UCH-1 (cell line): ENCODE results near the gene AKAP17A.

DNA sequence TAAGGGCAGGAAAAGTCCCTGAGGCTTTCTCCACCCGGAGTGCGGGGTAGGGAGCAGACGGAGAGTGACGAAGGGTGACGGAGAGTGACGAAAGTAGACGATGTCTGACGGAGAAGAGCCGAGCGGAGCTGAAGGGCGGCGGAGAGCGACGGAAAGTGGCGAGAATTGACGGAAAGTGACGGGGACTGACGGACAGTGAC, 262.2 kb upstream of the PLCXD1 start:
- RRBS, result no CpG with 5 or more reads among the region's 18 CpGs

GRCh38 chrX:274910-275721, 6.1 kb upstream of the PLCXD1 start:
- RRBS, result 89% methylated on average over 12 of the region's 28 CpGs

- RRBS, result no CpG with 5 or more reads among the region's 15 CpGs
Measured at GRCh38 chrX:285308-285875, 4.2 kb downstream of the PLCXD1 start.

DNA sequence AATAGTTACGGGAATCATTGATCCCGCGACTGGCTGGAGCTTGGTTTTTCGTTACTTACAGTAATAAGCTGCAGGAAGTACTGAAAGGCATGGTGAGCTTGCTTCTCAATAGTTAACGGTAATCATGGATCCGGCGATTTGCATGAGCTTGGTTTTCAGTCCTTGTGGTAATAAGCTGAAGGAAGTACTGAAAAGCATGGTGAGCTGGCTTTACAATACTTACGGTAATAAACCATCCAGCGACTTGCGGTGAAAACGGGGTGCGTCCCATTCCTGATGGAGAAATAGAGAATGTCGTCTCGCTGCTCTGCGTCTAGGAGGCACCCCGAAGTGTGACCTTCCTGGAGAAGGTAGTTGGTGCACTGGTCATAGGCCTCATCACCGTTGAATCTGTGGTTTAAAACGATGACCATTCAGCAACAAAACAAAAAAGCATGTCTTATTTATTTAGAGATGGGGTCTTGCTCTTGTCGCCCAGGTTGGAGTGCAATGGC, 6.2 kb downstream of the CRLF2 start:
- RRBS, result no CpG with 5 or more reads among the region's 19 CpGs

DNA sequence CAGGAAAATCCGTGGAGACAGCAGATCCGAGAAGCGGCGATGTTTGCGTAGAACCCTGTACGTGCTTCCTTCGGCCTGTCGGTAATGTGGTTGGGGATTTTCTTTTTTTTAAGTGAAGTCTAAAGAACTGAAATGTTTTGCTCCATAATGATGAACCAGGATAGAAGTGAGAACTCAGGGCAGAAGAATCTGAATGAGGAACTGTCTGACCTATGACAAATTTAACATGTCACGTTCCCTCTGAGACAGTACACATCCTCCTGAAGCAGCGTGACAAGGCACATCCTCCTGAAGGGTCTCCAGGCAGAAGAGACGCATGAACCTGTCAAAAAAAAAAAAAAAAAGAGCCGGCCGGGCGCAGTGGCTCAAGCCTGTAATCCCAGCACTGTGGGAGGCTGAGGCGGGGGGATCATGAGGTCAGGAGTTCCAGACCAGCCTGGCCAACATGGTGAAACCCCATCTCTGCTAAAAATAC, 6.2 kb downstream of the CSF2RA start:
- RRBS, result no CpG with 5 or more reads among the region's 15 CpGs

DNA sequence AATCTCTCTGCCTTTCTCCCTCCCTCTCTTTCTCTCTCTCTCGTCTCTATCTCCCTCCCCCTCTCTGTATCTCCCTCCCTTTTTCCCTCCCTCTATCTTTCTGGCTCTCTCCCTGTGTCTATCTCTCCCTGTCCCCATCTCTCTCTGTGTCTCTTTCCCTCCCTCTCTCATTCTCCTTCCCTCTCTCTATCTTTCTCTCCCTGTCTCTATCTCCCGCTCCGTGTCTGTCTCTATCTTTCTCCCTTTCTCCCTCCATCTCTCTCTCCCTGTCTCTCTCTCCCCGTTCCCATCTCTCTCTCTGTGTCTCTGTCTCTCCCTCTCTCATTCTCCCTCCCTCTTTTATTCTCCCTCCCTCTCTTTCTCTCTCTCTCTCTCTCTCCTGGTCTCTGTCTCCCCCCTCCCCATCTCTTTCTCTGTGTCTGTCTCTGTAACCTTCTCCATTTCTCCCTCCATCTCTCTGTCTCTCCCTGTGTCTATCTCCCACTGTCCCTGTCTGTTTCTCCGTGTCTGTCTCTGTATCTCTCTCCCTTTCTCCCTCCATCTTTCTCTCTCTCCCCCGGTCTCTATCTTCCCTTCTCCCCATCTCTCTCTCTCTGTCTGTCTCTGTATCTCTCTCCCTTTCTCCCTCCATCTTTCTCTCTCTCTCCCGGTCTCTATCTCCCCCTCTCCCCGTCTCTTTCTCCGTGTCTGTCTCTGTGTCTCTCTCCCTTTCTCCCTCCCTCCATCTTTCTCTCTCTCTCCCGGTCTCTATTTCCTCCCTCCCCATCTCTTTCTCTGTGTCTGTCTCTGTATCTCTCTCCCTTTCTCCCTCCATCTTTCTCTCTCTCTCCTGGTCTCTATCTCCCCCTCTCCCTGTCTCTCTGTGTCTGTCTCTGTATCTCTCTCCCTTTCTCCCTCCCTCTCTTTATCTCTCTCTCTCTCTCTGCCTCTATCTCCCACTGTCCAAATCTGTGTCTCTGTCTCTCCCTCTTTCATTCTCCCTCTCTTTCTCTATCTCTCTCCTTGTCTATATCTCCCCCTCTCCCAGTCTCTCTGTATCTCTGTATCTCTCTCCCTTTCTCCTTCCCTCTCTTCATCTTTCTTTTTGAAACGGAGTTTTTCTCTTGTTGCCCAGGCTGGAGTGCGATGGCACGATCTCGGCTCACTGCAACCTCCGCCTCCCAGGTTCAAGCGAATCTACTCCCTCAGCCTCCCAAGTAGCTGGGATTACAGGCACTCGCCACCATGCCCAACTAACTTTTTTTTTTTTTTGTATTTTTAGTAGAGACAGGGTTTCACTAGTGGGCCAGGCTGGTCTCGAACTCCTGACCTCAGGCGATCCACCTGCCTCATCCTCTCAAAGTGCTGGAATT, 23.3 kb downstream of the IL3RA start:
- RRBS, result 80% methylated on average over 2 of the region's 19 CpGs

DNA sequence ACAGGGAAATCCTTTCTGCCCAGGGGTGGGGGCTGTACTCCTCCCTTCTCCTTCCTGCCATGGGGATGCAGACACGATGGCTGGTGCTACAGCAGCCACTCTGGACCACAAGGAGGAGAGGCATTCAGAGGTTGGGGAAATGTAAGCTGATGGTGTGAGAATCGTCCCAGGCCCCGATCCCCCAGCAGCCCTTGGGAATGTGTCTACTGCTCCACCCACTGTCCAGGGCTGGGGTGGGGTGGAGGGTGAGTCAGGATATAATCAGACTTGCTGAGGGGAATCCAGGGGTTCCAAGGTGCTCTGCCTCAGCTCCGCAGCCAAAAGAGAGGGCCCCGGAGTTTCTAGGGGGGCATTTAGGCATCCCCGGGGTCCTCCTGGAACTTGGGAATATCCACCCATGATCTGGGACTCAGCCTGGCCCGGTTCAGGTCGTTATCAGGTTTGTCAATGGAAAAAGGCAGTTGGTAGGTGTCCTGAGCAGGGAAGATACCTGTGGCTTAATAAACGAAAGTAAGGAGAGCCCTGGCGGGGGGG, 26.6 kb upstream of the SLC25A6 start:
- RRBS, result 96% methylated on average over 2 of the region's 10 CpGs

DNA sequence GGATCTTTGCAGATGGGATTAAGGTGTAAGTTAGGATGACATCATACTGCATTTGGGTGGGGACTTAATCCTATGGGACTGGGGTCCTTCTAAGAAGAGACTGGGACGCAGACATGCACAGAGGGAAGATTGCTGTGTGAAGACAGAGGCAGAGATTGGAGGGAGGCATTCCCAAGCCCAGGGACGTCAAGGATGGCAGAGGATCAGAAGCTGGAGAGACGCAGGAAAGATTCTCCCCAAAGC, 11.8 kb downstream of the P2RY8 start:
- RRBS, result no CpG with 5 or more reads among the region's 3 CpGs

DNA sequence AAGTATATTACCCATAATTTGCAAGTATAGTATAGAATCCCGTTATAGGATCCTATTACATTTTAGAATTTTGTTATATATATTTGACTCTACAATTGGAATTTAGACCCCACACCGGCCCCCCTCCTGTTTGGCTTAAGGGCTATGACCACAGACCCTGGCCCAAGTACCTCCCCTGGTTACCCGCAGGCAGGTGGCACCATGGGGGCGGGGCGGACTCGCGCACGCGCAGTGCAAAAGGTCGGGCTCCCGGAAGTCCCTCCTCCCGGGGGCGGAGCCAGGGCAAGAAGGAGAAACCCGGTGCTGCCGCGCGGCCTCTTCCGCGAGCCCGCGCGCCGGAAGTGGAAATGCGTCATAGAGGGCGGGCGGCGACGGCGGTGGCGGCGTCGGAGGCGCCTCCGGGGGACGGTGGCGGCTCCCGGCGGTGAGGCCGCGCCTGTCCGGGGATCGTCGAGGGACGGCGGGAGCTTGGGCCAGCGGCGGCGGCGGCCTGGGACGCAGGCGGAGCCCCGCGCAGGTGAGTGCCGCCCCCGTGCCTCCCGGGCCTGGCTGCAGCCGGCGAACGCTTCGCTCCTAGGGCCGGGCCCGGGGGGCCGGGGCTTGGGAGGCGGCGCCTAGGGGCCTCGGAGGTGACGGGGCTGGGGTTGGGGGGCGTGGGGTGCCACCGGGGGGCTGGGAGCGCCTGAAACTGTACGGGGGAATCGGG, at the start of gene AKAP17A:
TSS of gene AKAP17A (plus strand) at position 352 of the 706 bp plus-strand sequence.
- RRBS, result 3% methylated on average over 41 of the region's 72 CpGs

DNA sequence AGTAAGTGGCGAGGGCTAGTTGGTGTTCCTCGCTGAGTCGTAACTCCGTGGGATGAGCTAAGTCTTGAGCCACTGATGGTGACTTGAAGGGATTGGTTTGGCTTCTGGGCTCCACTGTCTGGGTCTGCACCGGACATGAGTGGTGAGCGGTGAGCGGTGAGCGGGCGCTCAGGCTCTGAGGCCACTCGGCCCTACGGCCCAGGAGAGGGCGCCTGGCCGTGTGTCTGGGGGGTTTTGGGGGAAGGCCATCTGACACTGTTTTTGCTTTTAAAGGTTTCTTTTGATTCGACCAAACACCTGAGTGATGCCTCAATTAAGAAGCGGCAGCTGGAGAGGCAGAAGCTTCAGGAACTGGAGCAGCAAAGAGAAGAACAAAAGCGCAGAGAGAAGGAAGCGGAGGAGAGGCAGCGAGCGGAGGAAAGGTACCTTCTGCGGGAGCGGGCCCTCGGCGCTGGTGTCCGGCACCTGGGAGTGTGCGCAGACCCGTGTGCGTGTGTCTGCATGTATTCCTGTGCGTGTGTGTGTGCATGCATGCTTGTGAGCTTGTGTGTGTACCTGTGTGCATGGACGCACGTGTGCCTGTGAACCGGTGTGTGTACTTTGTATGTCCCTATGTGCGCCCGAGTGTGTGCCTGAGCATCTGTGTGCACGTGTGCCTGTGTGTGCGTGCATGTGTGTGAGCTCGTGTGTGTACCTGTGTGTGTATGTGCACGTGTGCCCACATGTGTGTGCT, 3.9 kb downstream of the AKAP17A start:
- RRBS, result no CpG with 5 or more reads among the region's 37 CpGs

DNA sequence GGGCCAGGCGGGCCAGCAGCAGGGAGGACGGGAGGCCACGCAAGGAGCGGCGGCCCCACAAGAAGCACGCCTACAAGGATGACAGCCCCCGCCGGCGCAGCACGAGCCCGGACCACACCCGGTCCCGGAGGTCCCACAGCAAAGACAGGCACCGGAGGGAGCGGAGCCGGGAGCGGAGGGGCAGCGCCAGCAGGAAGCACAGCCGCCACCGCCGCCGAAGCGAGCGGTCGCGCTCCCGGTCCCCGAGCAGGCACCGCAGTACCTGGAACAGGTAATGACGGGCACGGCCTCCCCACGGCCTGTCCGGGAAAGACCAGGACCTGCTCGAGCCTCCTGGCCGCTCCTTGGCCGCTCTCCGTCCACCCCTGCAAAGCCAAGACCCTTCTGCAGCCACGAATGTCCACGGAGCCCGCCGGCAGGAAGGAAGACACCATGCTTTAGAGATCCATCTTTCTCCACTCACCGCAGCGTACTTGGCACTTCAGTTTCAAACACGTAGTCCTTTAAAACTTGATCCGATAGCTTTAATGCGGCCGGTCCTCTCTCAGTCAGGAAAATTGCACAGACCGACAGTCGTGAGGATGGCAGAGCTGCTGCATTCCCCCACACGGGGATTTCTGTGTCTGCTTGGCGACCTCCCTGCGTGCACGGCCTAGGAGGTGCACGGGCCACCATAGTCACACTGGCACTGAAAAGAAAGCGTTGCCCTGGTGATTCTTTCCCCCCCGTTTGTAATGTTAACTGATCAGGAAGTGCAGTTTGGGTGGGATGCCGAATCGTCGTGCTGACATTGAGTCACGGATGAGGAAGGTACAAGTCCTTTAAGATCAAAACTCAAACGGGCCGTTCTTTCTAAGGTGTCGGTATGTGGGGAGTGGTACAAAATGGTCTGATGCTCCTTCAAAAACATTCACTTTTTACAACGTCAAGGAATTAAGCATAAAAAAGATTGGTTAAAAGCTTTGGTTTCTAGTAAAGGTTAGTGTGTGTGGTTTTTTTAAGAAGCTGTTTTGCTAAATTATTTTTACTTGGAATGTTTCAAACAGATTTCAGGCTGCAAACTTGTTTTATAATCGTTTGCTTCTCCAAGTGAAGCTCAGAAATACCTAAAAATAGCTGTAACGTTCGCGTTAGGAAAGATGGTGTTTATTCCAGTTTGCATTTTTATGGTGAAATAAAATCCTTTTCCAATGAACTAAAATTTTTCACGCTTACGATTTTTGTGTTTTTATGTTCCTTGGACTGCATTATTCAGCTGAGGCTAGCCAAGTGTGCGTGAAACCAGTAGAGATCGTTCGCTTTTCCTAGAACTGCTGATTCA, 10.4 kb downstream of the AKAP17A start:
- RRBS, result 97% methylated on average over 27 of the region's 73 CpGs

DNA sequence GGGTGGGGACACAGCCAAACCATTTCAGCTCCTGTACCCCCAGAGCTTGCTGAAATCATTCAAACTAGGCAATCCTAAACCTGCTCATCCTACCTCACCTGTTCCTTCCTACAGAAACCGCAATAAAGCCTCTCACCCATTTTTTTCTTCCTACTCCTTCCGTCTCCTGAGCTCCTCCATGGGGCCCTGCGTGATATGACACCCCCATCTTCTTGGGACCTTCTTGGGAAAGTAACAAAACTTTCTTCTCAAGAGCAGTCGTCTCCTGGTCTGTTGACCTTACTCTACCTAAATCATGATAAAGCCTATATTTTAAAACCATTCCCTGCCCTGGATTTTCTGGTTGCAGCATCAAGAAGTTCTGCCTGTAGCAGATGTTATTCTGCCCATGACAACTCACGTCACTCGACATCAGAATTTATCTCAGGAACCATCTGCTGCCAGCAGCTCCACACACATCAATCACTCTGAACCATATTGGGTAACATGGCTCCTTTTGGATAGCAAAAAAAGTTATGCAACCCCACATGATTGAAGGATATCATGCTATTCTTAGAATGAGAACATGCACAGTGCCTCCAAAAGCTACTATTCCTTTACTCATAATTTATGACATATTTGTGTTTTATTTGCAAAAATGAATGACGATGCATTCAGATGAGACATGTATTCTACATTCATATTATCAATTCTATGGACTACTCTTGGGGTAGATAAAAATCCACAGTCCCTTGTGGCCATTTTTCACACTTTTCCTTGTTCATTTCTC, 341.5 kb downstream of the DHRSX start:
- RRBS, result no CpG with 5 or more reads among the region's 7 CpGs

DNA sequence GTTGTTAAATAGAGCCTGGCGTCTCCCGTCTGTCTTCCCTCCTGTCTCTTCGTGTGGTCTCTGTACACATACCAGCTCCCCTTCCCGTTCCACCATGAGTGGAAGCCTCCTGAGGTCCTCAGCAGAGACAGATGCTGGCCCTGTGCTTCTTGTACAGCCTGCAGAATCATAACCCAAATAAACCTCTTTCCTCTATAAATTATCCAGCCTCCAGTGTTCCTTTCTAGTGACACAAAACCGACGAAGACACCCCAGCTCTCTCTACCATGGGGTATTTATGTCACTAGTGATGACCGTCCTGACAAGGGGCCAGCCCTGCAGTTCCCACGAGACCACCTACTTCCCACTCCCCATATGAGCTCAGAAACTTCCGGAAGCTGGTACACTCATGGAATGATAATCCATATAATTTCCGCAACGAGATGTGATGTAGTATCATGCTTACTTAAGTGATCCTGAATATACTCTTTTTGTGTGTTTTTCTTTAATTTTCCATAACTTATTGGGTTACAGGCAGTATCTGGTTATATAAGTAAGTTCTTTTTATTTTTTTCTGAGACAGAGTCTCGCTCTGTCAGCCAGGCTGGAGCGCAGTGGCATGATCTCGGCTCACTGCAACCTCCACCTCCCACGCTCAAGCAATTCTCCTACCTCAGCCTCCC, 162.0 kb downstream of the DHRSX start:
- RRBS, result no CpG with 5 or more reads among the region's 15 CpGs

DNA sequence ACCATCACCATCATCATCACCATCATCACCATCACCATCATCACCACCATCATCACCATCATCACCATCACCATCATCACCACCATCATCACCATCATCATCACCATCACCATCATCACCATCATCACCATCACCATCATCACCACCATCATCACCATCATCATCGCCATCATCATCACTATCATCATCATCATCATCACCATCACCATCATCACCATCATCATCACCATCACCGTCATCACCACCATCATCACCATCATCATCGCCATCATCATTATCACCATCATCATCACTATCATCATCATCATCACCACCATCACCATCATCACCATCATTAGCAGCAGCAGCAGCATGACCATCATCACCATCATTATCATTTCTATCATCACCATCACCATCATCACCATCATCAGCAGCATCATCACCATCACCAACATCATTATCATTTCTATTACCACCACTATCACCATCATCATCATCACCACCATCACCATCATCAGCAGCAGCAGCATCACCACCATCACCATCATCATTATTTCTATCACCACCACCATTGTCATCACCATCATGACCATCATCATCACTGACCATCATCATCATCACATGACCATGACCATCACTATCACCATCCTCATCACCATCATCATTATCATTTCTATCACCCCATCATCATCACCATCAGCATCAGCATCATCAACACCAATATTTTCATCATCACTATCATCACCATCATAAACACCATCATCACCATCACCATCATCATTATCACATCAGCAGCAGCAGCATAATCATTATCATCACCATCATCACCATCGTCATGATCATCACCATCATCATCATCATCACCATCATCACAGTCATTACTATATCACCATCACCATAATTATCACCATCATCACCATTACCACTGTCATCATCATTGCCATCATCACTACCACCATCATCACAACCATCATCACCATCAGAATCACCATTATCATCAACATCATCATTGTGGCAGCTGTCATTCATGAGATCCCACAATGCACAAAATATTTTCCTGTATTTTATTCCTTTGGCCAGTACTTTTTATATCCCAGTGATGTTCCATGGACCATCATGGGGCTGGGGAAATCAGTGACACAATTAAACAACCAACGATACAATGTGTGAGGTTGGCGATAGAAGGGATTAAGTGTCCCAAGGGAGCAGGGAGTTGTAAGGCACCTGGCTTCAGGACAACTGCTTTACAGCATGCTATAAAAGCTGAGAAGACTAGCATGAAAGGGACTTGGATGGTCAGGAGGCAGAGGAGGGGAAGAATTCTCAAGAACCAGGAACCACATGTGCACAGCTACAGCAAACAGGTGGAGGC, 117.7 kb downstream of the DHRSX start:
- RRBS, result no CpG with 5 or more reads among the region's 6 CpGs

- RRBS, result no CpG with 5 or more reads among the region's 20 CpGs
Measured at GRCh38 chrX:2463911-2464358, 36.8 kb downstream of the DHRSX start.

- RRBS, result no CpG with 5 or more reads among the region's 16 CpGs
Measured at GRCh38 chrX:2489340-2489725, 11.4 kb downstream of the DHRSX start.

DNA sequence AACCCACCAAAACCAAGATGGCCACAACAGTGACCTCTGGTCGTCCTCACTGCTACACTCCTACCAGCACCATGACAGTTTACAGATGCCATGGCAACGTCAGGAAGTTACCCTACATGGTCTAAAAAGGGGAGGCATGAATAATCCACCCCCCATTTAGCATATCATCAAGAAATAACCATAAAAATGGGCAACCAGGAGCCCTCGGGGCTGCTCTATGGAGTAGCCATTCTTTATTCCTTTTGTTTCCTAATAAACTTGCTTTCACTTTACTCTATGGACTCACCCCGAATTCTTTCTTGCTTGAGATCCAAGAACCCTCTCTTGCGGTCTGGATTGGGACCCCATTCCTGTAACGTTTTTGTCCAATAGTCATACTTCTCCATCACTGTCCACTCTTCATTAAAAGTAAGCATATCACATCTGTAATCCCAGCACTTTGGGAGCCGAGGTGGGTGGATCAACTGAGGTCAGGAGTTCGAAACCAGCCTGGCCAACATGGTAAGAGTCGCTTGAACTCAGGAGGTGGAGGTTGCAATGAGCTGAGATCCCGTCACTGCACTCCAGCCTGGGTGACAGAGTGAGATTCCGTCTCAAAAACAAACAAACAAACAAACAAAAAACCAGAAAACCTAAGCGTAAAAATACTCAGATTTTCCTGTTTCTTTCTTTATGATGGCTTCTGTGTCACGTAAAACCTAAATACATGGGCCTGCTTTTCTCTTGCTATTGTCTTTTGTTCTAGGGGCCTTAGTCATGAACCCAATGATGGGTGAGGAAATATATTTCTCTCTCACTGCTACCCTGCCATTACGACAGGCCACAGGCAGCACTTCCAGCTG, 86.2 kb upstream of the CD99 start:
- RRBS, result no CpG with 5 or more reads among the region's 14 CpGs

DNA sequence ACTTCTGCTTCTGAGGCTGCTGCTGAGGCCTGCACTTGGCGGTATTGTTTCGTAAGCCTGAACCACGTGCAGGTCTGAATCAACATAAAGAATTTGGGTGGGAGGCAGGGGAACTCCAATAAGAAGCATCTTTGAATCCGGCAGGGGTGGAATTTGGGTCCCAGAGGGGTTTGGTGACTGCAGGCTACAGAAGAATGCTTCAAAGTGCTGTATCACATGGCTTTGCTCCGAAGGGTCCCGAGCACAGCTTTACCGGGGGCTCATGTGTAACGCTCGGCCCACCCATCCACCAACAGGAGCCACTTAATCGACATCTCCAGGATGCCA, 15.2 kb downstream of the XG start:
- RRBS, result no CpG with 5 or more reads among the region's 10 CpGs

DNA sequence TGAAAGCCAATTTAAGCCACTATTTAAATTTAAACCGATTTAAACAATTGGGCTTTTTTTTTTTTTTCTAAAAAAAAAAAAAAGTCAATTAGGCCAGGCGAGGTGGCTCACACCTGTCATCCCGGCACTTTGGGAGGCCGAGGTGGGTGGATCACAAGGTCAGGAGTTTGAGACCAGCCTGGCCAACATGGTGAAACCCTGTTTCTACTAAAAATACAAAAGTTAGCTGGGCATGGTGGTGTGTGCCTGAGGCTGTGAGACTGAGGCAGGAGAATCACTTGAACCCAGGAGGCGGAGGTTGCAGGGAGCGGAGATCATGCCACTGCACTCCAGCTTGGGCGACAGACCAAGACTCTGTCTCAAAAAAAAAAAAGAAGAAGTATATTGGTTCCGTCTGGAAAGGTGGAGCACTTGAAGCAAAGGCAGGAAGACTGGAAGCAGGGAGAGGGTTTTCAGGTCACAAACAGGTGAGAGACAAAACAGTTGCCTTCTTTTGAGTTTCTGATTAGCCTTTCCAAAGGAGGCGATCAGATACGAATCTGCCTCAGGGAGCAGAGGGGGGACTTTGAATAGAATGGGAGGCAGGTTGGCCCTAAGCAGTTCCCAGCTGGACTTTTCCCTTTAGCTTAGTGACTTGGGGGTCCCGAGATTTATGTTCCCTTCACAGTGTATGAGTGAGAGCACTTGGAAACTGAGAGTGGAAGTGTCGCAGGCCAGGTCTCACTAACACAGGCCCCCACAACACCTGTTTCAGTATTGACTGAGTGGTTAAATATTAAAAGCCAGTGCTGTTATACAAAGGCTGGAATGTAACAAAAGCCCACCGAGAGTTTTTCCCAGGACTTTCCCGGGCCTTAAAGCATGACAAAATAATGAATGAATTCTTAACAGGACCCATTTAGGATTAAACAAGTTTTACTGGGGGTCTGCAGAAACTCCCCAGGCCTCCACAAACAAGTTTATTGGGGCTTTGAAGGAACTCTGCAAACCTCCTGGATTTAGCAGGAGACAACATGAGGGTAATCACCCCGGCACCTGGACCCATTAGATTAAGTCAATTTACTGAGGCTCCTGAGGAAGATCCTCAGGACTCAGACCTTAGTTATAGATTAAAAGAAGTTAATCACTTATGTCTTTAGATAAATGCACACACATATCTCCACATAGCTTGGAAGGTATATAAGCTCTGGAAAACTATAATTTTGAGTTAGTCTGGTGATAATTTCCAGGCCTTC, 28.9 kb downstream of the XG start:
- RRBS, result no CpG with 5 or more reads among the region's 15 CpGs

- RRBS, result no CpG with 5 or more reads among the region's 7 CpGs
Measured at GRCh38 chrX:2890118-2890507, 39.0 kb downstream of the ARSD start.